Left lung (tissue), 1 donor: ENCODE results near the genes ZFAND4 and MSMB.

DNA sequence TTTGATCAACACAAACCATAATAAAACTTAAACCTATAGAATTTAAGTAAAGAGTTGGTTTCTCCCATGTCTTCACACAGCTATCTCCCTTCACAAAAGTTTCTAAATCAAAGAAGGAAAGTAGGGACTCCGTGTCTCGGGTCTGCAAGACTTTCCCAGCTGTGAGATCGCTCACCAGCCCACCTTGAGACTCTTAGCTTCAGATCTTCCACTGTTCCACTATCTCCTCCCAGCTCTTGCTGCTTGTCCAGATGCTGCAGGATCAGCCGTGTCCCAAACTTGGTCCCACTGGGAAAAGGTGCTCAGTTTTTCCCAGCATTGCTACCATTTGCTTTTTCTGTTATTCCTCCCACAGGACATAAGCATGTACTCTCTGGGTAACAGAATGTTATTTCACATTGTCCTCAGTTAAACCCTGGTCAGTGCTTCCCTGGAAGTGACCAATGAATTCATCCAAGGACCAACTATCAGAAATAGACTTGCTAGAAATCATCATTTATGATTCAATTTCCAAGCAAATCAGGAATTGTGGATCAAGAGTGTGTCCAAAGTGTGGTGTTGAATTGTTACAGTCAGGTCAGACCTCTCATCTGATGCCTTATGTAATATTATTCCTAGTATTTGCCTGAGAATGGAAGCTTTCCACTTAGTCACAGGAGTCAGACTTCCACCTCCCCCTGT lies 179.1 kb upstream of the ZNF32 start:
- PRO-cap = no peak

DNA sequence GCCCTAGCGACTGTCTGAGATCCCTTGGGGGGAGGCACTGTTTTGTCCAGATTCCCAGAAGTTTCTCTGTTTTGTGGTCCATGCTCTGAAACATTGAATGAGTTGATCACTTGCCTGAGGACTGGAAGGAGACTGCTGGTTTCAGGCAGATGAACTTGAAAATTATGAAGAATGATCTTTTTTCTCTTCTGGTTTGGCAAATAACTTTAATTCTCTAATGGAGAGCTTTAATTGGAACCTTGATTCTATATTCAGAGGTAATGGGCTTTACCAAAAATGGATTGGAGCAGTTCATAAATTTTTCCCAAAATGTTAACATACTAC lies 312.4 kb upstream of the ZNF32 start:
- PRO-cap = no peak

DNA sequence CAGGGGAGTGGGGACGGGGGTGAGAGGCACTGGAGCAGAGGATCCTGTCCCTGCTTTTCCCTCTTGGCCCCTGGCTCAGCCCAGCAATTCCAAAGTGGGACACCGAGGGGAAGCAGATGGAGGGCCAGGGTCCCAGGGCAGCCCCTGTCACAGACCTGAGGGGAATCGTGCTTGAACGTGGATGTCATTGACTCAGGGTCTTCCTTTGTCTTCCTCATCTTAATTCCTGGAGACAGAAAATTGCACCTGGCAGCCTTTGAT lies 323.5 kb upstream of the ZNF32 start:
- PRO-cap = no peak

GRCh38 chr10:44008318-44008538 lies 359.5 kb upstream of the ZNF32 start:
- PRO-cap = no peak

DNA sequence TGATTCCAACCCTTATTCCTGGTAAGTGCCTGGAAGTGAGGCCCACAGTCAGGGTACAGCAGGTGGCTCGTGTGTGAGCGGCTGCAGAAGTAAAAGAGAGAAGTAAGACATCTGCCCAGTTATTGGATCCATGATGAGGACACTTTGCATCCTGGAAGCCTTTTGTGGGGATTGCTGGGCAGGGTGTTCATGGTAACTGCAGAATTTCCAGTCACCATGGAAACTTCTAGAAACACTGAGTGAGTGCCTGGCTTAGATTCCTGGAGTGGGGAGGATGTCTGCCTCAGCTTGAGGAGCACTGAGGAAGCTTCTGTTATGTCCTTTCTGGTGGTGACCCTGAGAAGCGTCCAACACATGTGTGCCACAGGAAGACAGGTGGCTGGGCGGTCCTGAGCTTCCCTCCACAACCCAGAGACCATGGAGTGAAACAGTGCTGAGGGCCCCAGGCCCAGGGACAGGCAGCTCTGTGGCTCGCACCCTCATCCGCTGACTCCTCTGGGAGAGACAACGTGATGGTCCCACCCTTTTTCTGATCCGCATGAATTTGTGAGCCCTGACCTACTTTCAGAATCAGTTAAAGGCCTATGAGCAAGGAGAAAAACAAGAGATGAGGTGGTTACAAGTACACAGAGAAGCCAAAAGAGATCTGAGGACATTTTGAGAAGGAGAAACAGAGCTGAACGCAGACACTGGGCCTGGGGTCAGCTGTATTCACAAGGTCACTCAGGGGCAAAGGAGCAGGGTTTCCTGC lies 191.9 kb upstream of the CXCL12 start:
- PRO-cap = unidirectional peak, plus-strand start at position 603 of the sequence

DNA sequence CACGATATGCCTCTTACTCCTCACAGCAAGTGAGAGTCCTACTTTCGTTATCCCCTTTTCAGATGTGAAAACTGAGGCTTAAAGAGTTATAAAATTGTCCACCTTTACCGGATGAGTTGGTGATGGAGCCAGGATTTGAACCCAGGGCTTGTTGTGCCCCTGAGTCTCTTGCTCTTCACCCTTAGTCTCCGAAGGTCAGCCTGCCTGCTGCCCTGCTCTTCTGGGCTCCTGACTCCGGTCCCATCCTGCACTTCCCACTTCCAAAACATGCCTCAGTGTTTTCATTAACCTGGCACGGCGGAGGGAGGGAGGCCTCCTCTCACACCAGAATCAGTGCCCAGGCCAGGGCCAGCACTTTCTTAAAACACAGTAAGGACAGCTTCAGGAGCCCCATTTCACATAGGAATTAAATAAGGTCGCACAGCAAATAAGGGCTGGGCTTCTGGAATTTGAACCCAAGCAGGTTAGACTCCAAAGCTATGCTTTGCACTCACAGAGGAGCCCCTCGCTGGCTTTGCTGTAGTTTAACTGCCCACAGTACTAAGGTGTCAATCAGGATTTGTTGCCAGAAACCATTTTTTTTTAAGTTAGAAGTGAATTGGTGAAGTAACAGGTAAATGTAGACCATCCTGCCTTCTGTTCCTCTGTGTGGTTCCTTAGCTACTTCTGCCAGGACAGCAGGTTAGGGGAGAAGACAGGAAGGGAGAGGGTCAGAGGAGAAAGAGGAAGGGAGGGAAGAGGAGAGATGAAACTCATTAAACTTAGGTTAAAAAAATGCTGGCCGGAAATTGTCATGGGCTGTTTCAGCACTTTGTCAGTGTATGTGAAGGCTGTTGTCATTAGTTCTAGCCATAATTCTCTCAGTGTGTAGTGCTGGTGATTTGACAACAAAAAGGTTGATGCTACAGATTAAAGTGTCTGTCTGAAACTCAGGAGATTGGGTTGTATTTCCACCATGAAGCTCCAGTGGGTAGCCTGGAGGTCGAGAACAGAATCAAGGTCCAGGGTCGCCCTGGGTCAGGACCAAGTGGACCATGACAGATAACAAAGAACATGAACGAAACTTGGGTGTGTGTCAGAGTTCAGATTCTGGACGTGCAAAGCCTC lies 1.1 kb downstream of the RASSF4 start:
- PRO-cap = no peak

GRCh38 chr10:44971421-44971851 lies 7.2 kb downstream of the DEPP1 start:
- PRO-cap = no peak

- PRO-cap = no peak
These were observed 2.7 kb downstream of the DEPP1 start for GRCh38 chr10:44976013-44976298.

DNA sequence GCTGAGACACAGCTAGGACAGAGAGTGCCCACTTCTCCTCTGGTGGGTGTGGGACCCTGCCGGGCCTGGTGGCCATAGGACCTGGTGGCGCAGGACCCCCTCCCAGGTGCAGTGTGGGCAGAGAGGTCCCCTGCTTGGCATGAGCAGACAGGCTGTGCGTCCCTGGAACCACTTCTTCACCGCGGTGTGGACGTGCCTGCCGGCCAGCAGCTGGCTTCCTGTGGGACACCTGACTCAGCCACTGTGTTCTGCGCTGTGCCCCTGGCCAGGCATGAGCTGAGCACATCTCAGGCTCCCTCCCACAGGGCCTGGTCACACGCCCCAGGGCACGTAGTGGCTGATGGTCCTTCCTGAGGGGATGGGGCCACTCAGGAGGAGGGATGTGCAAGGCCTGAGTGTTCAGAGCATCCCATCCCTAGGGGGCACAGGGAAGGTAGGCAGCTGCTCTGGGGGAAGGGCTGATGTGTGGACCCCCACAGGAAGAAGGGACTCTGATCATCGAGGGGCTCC lies 3.5 kb upstream of the DEPP1 start:
- PRO-cap = no peak

DNA sequence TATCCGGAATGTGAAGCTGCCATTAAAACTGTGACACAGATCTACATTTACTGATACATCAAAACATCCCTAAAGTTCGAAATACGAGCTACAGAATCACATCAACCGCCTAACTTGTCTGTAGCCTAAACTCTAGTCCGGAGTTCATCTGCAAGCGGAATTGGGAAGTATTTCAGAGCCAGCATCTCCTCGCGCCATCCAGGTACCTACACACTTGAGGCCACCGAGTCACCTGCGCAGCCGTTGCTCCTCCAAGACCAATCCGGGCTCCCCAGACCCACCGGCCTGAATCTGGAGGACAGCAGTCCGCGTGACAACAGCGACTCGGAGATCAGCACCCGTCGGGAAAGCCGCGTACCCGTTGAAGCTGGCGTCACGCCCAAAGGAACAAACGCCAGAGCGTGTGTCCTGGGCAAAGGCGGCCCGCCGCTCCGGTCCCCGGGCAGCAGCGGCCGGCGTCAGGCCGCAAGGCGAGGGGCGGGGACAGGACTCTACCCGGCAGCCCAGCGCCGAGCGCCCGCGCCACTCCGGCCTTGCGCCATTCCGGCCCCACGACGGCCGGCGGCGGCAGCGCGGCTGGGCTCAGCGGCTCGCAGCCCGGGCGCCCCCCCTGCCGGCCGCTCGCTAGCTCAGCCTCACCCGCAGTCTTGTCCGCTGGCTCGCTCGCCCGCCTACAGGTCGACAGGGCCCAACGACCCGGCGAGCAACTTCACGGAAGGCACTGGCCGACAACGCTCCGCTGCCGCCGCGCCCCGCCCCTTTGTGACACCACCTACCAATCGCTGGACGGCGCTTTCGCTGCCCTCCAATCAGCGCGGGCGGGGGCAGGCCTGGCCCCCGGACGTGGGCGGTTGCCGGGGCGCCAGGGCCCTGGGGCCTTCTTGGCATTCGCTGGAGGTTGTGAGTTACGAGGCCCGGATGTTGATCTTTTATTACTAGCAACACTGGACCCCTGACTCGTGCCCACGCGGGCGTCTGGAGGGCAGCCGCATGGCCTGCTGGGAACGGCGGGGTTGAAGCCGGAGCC lies at the start of gene ZFAND4:
Gene ZFAND4, minus strand, starts transcription at position 733 of the 1,027 bp plus-strand sequence.
- PRO-cap = bidirectional peak, plus-strand start at position 538 of the sequence, minus-strand start at position 450 of the sequence; bidirectional peak, plus-strand start at position 960 of the sequence, minus-strand start at position 649 of the sequence

DNA sequence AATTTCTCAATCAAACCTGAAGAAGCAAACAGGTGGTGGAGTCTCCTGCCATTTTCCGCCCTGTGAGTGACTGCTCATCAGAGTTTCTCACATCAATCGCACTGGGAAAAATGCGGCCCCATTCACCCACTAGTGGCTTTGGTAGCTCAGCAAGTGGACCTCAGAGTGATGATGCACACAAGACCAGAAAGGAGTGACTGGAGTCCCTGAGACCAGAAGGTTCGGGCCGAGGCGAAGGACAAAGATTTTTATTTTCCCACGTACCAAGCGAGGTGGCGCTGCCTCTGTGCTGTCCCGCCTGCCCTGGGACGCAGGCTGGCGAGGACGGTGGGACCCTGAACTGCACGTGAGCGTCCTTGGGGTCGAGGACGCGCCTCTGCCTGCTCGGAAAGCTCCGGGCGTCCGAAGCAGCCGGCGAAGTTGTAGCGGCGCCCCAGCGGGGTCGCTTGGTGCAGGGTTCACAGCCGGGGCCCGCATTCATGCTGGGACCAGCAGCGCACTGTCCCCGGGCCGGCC lies 557 bp upstream of the TIMM23 start:
- PRO-cap = no peak

- PRO-cap = no peak
These were observed 1.6 kb upstream of the NCOA4 start for GRCh38 chr10:46031998-46032374.

DNA sequence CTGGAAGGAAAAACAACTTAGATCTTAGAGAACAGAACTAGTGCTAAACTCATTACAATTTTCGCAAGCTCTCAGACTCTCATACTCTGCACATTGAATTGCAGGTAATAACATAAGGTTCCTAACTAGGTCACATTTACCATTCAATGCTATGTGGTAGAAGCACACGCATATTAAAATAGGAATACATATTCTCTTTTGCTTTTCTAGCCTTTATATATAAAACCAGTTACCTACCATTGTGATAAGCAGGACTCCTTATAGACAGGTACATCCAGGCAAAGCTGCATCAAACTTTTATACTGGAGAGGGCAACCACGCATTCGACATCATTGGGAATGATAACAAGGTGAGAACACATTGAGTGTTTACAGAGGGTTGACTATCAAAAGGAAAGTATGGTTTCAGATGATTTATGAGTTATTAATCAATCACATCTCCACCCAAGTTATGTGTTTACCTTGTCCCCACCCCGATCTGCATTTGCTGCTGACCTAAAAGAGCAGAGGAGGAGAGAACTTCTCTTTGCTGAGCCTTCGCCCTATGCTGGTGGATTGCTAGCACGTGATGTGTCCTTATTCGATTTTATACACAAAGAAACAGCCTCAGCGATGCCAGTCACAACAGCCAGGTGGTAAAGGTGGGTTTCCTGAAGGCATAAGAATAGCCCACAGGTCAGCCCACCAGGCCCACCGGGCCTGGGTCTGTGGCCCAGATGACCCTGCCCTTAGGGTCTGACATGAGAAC lies at the start of gene MSMB:
Gene MSMB, minus strand, starts transcription at position 272 of the 747 bp plus-strand sequence.
- PRO-cap = no peak

GRCh38 chr10:46268496-46268908 lies 18.3 kb upstream of the ANTXRL start:
- PRO-cap = no peak

DNA sequence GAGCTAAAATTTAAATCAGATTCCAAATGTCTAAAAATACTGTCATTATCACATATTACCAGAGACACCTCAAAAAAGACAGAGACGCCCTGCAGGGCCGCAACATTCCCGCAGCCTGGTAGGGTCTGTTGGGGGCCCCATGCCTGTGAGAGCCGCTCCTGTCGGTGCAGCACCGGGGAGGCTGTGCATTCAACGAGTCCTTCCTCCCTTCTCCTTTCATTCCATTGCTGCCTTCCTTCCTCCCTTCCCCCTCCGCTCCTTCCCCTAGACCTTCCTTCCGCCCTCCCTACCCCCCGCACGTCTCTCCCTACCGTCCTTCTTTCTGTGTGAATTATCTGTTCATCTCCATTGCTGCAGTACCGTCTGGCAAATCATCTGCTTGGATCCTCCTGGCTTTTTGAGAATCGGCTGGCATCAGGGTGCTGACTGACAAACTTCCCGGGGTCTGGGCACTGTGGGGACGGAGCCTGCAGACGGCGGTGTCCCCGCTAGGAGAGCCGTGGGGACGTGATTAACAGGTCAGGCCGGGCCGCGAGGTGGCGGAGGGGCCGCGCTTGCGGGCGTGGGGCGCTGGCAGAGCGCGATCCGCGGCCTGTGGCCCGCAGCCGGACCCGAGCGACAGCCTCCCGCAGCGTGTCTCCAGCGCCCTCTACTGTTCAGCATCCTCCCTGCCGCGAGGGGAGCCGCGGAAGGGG lies 18.7 kb downstream of the SYT15 start:
- PRO-cap = unidirectional peak, minus-strand start at position 594 of the sequence

DNA sequence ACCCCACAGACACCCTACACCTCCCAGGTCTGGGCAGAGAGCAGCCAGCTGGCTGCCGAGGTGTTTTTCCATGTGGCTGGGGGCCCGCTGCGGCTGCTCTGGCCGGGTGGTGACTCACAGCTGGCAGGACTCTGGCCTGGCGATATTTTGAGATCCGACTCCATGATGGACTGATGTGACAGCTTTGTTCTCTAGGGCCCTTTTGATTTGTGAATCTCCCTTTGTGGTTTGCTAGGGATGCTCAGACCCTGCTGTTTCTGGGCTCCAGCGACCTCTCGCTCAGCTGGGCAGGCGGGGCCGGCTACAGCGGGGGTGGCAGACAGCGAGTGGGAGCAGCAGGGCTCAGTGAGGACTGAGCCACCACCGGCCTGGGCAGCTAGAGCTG lies 46.3 kb upstream of the GDF10 start:
- PRO-cap = no peak

GRCh38 chr10:47318905-47319270 lies 3.4 kb upstream of the GDF2 start:
- PRO-cap = no peak

GRCh38 chr10:48194751-48195377 lies 79.6 kb downstream of the FRMPD2 start:
- PRO-cap = no peak

- PRO-cap = no peak
These were observed 22.8 kb downstream of the FRMPD2 start for GRCh38 chr10:48251491-48252229.

DNA sequence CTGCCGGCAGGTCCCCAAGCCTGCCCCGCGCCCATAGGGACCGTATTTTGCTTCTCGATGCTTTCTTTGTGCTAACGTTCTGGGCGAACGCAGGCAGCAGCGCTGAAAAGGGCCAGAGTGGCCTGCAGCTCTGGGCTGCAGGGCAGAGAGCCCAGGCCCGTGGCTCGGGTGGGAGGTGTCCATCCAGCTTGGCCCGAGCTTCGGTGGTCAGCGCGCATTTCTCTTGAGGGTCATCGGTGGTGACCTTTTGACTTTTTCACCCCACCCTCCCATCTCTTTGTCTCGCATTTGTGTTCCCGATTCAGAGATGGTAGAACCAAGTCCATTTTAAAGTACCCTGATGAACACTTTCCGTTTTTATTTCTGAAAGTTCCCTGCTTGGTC lies 771 bp downstream of the MAPK8 start:
- PRO-cap = no peak